Right atrium auricular region (tissue), 2 donors: ENCODE data around the gene DNAJA2.

- PRO-cap: unidirectional peak, minus-strand start at chr16:31537711
- RAMPAGE, long total RNA, 2 experiments: no peak in any of the 2 experiments
These were observed 9.8 kb downstream of the AHSP start for GRCh38 chr16:31537259-31538095.

DNA sequence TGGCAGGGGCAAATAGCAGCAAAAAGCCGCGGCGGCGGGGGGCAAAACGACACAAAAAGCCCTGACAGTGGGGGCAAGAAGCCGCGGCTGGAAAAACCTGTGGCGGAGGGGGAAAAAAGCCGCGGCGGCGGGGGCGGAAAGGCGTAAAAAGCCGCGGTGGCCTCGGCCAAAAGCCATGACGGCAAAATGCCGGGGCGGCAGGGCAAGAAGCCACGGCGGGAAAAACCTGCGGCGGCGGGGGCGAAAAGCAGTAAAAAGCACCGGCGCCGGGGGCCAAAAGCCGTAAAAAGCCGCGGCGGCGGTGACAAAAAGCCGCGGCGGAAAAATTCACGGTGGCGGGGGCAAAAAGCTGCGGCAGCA is 167.7 kb upstream of the TP53TG3D start:
- PRO-cap: no peak
- RAMPAGE, long total RNA, 2 experiments: no peak in any of the 2 experiments

- PRO-cap: no peak
- RAMPAGE, long total RNA, 2 experiments: no peak in any of the 2 experiments
These were observed 701.7 kb downstream of the TP53TG3F start for GRCh38 chr16:34160762-34161893.

GRCh38 chr16:35506663-35507469 is 2047.5 kb downstream of the TP53TG3F start:
- PRO-cap: no peak
- RAMPAGE, long total RNA, 2 experiments: no peak in any of the 2 experiments

GRCh38 chr16:35795283-35795792 is 2335.9 kb downstream of the TP53TG3F start:
- PRO-cap: unidirectional peak, plus-strand start at chr16:35795621
- RAMPAGE, long total RNA, 2 experiments: no peak in any of the 2 experiments

DNA sequence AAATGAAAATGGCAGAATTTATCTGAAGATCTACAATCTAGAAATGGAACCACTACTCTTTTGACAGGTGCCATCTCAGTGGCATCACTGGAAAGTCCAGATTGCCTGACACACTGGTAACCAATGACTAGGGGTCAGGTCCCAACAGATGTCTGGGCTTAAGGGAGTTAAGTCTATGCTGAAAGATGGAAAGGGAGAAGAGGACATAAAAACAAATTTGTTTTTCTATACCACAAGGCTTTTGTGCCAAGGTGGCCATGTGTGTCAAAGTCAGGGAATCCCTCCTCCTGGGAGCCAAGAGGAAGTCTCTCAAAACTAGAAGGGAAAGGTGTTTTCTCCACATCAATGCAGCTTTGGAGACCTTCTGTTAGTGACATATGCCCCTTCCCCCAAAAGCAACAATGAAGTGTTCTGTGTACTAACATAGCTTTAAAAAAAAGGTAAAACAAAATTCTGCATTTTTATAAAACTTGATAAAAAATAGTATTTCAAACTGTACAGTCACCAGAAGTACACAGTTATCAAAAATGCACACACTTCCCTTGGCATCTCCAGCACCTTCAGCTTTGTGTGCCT is 2343.0 kb downstream of the TP53TG3F start:
- PRO-cap: no peak
- RAMPAGE, long total RNA, 2 experiments: no peak in any of the 2 experiments

DNA sequence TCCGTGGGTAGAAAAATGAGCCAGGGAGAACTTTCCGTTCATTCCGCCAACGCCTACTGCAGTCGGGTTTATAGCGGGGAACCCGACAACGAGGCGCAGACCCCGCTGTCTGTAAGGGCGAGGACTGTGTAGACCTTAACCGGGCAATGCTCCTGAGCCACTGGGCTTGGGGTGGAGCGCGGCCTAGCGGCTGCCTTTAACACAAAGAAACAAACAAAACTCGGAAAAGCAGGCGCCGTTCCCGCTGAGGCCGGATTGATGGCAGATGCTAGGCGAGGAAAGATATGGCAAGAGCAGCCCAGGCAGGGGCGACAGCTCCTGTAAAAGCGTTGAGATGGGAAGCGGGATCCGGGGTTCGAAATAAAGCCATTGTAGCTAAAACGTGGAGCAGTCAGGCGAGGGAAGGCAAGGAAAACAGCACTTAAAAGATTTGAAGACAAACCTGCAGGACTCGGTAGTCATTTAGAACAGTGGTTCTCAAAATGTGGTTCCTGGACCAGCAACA is 600 bp downstream of the ORC6 start:
- PRO-cap: no peak
- RAMPAGE, long total RNA, 2 experiments: no peak in any of the 2 experiments

DNA sequence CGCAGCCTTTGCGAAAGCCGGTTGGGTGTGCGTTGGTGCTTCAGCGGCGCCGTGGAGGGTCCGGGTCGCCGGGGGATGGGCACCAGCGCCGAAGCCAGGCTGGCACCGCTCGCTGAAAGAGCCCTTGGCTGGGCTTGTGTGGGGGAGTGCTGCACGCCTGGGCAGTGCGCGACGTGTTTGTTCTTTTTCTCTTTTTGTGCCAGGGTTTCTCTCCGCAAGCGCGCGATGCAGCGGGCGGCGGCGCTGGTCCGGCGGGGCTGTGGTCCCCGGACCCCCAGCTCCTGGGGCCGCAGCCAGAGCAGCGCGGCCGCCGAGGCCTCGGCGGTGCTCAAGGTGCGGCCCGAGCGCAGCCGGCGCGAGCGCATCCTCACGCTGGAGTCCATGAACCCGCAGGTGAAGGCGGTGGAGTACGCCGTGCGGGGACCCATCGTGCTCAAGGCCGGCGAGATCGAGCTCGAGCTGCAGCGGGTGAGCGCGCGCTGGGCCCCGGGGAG is 376 bp downstream of the GPT2 start:
- PRO-cap: no peak
- RAMPAGE, long total RNA, 2 experiments: no peak in any of the 2 experiments

DNA sequence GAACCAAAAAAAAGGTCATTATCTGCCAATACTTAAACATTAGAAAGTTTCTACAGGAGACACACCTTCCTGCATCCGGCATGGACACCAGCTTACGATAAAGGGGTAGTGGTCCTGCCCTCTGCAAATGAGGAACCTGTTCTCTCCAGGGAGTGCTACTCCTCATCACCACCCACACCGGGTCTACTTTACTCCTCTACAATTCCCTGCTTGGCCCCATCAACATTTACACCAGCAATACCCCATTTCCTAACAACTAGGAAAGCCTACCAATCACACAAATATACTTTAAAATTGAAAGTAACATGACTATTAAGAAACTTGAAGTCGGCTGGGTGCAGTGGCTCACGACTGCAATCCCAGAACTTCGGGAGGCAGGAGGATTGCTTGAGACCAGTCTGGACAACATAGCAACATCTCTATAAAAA is 15.7 kb downstream of the DNAJA2 start:
- PRO-cap: no peak
- RAMPAGE, long total RNA, 2 experiments: no peak in any of the 2 experiments

- PRO-cap: bidirectional peak, plus-strand start at chr16:46973772, minus-strand start at chr16:46973671
- RAMPAGE, long total RNA, 2 experiments: start-site peak on the plus strand in 1 of 2 experiments, at chr16:46973750-46973761 at its widest, 6 reads per replicate; start-site peak on the minus strand in 2 of 2 experiments, at chr16:46973634-46973685 at its widest, 2,495 to 4,052 reads per replicate
These were observed at the start of gene DNAJA2 for GRCh38 chr16:46973525-46974158. Gene DNAJA2, minus strand, starts transcription at chr16:46973674.

DNA sequence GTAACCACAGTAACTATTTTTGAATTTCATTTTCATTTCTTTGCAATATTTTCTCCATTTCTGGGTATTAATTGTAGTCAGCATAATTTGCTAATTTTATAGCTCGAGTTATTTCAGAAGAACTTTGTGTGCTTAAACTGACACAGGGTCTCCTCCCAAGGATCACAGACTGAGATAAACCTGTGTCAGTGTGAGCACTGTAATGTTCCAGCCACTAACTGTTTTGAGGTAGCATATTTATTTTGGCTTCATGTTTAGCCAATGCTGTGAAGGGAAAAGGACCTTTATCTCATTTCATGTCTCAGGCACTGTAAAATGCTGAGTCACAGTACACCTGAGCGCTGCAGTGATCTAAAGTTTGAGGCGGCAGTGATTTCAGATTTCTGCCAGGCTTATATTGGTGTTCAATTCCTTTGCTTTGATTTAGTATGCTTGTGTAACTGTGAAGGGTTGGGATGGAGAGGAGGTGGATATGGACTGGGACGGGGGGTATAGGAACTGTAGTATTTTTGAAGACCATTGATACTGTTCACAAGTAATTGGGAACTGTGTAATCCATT is 3.1 kb upstream of the DNAJA2 start:
- PRO-cap: no peak
- RAMPAGE, long total RNA, 2 experiments: no peak in any of the 2 experiments

DNA sequence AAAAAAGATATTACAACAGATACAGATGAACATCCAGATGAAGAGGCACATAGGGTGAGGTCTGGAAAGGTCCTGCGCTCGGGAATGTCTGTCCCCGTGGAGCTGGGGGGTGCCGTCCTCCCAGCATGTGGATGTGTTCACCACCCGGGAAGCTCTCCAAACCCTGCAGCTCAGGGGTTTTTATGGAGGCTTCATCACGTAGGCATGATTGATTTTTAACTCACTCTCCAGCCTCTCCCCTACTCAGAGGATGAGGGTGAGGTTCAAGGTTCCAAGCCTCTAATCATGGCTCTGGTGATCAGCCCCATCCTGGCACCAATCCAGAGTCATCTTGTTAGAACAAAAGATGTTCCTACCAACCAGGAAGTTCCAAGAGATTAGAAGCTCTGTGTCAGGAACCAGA is 85.1 kb upstream of the DNAJA2 start:
- PRO-cap: no peak
- RAMPAGE, long total RNA, 2 experiments: no peak in any of the 2 experiments

DNA sequence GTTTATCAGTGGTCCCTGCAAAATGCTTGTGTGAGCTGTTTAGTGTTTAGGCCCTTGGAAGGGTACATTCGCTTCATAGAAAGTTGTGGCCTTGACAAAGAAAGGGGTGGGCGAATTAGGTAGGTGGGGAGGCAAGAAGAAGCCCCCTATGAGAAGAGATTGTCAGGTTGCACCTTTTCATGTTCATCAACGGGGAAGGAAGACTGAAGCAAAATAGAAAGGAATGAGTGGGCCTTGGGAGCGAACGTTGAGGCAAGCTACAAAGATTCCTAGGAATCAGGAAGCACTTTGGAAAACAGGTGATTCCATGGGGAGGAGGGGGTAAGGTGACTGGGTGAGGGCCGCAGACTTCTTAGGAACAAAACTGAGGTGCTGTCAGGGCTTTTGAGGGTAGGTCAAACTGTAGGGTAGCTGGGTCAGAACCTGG is 614 bp downstream of the ITFG1 start:
- PRO-cap: no peak
- RAMPAGE, long total RNA, 2 experiments: no peak in any of the 2 experiments

DNA sequence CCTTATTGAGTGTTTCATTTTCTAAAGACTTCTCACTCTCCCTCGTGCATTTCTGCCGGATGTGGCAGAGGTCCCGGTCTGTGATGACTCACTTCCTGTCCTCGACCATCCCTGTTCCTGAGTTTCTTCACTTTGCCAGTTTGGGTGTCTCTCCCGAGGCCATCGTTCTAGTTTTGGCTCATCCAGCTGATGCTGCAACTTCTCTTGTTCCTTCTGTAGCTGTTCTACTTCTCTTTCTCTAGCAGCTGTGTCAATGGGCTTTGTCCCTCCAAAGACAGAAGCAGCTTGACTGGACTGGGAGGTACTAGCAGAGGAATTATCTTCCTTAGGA is 104.4 kb downstream of the PHKB start:
- PRO-cap: no peak
- RAMPAGE, long total RNA, 2 experiments: no peak in any of the 2 experiments

DNA sequence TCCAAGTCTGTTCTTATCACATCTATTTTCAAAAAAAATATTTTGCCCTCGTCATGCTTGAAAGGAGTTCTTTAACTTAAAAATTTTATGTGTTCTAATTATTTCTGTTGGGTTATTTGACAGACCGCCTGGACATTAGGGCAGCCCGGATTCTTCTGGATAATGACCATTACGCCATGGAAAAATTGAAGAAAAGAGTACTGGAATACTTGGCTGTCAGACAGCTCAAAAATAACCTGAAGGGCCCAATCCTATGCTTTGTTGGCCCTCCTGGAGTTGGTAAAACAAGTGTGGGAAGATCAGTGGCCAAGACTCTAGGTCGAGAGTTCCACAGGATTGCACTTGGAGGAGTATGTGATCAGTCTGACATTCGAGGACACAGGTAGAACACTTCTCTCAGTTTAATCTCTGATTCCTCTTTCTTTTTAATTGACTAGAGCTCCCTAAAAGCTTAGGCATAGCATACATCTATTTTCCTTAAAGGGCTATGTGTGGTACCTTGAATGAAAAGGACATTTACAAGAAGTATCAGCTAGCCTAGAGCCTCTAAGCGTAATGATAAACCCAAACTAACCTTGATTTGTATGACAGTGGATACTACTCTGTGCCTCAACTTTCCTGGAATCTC is 22.7 kb upstream of the ABCC11 start:
- PRO-cap: no peak
- RAMPAGE, long total RNA, 2 experiments: no peak in any of the 2 experiments

DNA sequence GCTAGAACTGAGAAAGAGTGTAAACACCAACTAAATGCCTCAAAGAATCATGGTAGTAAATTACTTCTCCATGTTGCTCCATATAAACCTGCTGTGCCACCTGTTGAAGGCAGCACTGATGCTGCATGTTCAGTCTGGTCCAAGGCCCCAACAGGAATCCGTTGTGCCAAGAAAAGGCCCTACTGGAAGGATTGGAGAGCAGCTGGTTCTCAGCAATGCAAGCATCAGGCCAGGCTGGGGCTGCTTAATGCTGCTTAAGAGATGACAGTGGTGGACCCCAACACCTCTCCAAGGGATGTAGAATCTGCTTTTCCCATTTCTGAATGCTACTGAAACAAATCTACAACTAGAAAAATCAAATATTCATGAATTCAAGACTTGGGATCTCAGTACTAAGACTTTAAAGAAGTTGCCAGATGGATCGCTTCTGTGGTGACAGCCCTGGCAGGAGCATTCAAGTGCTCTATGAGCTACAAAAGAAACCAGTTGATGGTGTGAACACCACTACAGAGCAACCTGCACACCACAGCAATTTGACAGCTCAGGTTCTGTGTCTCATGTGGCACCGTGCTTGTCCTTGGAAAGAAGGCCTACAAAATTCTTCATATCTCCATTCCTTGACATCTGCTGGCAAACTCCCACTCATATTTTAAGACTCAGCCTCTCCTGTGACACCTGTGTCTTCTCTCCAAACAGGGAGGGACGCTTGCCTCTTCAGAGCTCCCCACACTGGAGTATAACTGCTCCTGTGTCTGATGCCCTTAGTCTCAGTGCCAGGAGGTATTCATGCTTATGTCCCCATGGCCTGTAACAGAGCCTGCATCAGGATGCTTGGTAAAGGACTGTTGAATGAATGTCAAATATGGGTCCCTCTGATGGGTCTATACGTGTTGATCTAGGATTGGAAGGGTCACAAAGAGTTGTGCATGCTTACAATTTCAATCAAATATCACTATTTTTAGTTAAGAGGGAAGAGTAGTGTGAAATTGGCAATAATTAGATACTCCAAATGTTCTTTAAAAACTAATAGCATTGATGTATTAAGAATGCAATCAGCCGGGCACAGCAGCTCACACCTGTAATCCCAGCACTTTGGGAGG is 42.5 kb downstream of the SIAH1 start:
- PRO-cap: no peak
- RAMPAGE, long total RNA, 2 experiments: no peak in any of the 2 experiments

DNA sequence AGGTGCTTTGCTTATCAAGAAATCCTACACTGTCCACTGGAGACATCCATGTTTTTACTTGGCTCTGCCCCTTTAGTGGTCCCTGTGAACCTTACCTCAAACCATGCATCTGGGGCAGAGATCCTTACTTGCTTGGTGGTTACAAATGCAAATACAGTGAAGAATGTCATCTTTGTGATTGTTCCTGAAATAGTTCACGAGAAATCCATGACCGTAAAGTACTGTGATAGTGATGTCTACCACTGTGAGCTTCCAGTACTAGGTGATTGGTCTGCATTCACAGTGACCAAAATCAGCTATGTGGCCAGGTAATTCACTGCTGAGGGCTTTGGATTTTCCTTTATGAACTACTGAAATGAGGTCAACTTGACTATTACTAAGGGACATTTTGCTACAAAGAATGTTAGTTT is 29.3 kb downstream of the SIAH1 start:
- PRO-cap: no peak
- RAMPAGE, long total RNA, 2 experiments: no peak in any of the 2 experiments

- PRO-cap: no peak
- RAMPAGE, long total RNA, 2 experiments: no peak in any of the 2 experiments
These were observed 24.1 kb downstream of the SIAH1 start for GRCh38 chr16:48361139-48361473.

DNA sequence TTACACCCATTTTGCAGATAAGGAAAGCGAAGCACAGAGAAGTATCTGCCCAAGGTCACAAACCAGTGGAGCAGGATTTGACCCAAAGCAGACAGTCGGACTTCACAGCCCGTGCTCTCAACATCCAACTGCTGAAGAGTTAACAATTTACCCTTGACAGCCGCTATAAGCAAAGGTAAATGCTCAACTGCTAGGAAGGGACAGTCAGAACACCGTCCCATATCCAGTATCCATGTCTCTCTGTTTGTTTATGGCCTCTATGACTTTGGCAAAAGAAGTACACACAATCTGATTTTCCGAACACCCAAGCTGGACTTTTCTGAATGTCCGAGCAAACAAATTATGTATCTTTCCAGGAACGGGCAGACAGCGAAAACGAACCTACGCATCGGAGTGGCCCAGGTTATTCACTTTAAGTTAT is 1.2 kb downstream of the SIAH1 start:
- PRO-cap: no peak
- RAMPAGE, long total RNA, 2 experiments: no peak in any of the 2 experiments

- PRO-cap: no peak
- RAMPAGE, long total RNA, 2 experiments: no peak in any of the 2 experiments
These were observed 94.8 kb upstream of the SIAH1 start for GRCh38 chr16:48479957-48480382.